Duodenum (tissue), 1 donor: Measurements from ENCODE around the gene TSPAN9.

- PRO-cap = no peak
These were observed 1.9 kb downstream of the FBXL14 start for GRCh38 chr12:1592337-1592965.

DNA sequence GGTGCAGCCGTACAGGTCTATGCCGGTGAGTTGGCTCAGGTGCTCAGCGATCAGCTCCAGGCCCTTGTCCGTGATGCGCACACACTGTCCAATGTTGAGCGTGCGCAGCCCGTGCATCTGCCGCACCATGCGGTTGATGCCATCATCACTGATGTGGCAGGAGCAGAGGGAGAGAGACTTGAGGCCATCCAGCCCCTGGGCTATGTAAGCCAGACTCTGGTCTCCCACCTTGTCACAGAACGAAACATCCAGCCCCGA is 1.5 kb downstream of the FBXL14 start:
- PRO-cap = no peak

DNA sequence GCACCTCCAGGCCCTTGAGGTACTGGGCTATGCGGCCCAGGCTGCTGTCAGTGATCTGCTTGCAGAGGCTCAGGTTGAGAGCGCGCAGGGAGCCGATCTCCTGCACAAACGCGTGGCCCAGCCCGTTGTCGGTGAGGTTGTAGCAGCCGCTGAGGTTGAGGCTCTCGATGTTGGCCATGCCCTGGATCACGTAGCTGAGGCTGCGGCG is 852 bp downstream of the FBXL14 start:
- PRO-cap = no peak

GRCh38 chr12:1611999-1612328 is 17.1 kb upstream of the WNT5B start:
- PRO-cap = no peak

DNA sequence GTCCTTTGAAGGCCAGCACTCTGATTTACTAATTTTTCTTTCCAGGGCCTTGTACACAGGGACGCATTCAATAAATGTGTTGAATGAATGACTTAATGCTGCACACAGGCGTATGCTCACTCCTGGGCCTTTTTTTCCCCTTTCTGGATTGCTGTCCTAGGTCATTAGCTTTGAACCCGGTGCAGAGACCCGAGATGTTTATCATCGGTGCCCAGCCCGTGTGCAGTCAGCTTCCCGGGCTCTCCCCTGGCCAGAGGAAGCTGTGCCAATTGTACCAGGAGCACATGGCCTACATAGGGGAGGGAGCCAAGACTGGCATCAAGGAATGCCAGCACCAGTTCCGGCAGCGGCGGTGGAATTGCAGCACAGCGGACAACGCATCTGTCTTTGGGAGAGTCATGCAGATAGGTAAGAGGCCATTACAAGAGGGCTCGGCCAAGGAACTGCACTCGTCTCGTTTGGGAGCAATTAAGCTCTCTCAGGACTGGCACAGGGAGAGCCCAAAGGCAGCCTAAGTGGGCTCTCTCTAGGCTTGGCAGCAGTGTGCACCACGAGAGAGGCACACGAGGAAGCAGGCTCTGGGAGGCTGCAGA is 3.6 kb downstream of the WNT5B start:
- PRO-cap = no peak

GRCh38 chr12:1714120-1714508 is 23.2 kb downstream of the ADIPOR2 start:
- PRO-cap = no peak

DNA sequence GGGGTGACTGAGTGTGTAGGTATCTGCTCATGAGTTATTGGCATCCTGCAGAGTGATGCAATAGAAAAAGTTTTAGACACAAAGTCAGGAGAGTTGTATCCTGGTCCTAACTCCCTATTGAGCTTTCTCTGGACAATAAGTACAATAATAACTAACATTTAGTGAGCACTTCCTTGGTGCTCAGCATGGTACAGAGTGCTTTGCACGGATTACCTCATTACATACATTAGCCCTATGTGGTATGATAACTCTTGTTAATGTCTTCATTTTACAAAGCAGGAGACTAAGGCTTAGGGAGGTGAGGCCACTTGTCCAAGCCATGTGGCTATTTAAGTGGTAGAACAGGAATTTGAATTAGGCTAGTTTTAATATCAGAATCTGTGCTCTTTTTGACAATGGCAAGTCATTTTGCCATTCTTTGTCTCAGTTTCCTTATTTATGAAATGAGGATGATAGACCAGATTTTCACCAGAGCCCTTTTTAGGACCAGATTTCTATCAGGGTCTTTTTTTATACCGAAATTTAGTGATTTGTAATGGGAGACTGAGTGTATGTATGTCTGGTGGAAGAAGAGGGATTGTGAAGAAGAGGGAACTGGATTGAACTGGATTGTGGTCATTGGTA is 36.2 kb upstream of the LRTM2 start:
- PRO-cap = no peak

- PRO-cap = no peak
These were observed 32.8 kb upstream of the LRTM2 start for GRCh38 chr12:1787592-1787999.

DNA sequence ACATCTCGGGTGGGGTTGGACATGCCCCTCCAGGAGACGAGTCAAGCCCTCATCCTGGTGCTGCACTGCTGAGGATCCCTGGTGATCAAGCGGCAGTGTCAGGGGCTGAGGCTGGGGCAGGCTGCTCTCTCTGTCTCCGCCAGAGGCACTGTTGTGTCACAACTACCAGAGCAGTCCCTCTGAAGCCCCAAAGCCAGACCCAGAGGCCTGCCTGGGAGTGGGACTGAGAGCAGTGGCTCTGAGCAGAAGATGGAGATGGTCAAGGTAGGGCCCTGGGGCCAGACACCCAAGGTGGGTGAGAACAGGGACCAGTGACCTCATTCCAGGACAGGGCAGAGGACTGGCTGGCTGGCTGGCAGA is 19.7 kb upstream of the LRTM2 start:
- PRO-cap = no peak

DNA sequence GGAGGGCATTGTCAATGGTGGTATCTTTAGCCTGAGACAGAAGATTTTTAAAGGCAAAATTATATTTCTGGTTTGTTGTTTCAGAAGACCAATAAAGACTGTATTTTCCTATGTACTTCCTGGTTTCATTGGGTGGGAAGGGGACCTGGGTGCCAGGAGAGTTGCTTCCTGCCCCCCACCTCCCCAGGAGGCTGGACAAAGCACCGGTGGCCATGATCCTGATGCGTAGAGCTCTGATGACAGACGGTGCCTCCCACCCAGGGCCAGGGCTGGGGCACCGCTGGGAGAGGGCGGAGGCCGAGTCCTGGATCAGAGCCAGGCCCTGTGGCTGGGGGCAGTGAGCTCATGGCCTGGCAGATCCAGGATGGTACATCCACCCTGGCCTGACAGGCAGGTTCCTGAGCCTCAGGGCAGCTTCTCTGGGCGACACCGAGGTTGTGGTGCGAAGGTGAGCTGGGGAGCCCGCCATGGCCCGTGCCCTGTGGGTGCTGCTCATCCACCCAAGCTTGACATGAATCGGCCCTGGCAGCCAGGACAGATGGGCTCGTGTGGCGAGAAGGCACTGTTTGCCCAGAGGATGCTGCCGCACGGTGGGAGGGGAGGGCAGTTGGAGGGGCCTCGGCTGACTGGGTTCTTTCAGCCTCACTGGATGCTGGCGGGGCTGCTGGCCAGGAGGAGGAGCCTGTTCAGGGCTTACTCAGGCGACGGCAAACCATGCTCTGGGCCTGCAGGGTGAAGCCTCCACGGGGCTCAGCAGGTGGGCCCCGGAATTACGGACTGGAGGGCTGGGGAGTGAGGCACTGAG is 16.5 kb downstream of the LRTM2 start:
- PRO-cap = no peak

- PRO-cap = no peak
These were observed 8.0 kb upstream of the DCP1B start for GRCh38 chr12:2012213-2012776.

DNA sequence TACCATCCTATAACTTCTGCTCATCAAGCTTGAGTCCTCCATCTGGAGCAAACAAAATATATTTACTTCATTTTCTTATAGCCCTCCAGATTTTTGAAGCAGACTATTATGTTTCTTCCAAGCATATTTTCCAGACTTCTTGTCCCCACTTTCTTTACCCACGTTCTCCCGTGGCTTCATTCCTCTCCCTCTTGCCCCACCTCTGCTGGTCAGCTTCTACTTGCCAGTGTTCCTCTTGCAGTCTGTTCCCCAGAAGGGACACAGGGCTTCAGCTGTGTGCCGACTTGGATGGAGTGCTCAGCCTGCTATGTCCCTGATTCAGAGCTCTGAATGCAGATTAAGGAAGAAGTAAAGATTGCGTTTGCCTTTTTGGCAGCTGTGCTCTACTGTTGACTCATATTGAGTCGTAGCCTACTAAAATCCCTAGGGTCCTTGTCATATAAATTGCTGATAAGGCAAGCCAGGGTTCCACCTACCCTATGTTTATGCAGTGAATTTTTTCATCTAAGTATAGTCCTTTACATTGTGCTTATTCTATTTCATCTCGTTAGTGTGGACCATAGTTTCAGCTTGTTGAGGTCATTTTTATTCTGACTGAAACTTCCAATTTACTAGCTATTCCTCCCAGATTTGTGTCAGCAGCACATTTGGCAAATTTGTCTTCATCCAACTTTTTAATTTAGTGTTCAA is 31.7 kb downstream of the CACNA1C start:
- PRO-cap = no peak

- PRO-cap = no peak
These were observed 298.1 kb upstream of the FKBP4 start for GRCh38 chr12:2496785-2497035.

DNA sequence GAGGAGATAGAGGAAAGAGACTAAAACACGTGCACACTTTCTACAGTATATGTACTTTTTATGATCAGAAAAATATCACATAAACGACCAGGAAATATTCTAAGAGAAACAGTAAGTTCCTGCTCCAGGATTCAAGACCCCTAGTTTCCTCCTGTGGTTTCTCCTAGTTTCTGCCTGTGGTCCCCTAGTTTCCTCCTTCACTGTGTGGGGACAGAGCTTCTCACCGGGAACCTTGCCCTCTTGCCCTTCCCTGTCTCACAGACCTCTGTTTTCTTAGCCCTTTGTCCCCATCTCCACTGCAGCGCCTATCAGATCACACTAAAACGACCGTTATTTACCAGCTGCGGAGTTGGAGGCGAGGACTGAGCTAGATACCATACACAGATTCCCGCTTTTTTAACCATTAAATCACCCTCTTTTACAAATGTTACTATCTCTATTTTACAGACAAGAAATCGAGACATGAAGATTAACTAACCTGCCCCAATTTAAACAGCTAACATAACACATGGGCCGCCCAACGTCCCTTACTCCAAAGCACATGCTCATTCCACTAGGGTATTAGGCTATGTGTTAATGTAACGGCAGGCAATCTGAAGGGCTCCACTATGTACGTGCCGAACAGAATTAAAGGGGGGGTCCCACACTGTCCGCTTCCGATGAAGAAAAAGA is 2.1 kb upstream of the FKBP4 start:
- PRO-cap = no peak

DNA sequence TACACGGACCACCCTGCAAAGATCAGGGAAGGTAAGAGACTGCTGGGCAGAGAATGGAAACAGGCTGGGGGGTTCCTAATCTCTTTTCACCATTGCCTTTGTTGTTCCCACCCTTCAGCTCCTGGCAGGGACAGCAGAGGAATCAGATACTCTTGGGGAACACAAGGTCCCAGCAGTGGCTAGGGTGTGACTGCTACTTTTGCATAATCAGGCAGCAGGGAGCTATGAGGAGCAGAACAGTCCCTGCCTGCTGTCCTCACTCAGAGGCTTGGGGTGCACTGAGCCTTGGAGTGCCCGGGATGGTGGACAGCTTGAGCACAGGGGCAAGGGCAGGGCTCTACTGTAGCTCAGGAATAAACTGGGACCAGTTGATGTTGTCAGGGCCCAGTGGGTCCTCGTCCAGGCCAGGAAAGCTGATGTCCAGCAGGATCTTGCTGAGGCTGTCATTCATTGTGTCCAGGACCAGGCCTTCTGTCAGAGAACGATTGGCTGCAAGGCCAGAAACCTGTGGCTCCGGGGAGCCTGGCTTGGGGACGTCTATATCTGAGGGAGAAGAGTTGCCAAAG is 1.5 kb upstream of the TEX52 start:
- PRO-cap = no peak

DNA sequence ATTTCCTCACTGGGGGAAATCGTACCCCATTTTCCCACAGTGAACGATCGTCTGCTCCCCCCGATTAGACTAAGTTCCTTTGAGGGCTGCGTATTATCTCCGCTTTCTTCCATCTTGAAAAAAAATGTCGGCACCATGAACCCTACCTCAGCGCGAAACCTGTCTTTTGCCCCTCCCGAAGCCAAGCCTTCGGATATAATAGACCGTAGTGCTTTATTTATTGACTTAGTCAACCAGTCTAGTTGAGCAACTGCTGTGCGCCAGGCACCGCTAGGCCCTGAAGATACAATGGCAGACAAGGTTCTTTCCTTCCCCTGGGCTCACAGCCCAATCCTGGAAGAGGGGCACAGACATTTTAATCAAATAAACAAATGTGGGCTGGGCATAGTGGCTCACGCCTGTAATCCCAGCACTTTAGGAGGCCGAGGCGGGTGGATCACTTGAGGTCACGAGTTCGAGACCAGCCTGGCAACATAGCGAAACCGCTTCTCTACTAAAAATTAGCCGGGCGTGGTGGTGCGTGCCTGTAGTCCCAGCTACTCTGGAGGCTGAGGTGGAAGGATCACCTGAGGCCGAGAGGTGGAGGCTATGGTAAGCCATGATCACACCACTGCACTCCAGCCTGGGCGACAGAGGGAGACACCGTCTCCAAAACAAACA is 630 bp downstream of the RHNO1 start:
- PRO-cap = unidirectional peak, minus-strand start at position 116 of the sequence

DNA sequence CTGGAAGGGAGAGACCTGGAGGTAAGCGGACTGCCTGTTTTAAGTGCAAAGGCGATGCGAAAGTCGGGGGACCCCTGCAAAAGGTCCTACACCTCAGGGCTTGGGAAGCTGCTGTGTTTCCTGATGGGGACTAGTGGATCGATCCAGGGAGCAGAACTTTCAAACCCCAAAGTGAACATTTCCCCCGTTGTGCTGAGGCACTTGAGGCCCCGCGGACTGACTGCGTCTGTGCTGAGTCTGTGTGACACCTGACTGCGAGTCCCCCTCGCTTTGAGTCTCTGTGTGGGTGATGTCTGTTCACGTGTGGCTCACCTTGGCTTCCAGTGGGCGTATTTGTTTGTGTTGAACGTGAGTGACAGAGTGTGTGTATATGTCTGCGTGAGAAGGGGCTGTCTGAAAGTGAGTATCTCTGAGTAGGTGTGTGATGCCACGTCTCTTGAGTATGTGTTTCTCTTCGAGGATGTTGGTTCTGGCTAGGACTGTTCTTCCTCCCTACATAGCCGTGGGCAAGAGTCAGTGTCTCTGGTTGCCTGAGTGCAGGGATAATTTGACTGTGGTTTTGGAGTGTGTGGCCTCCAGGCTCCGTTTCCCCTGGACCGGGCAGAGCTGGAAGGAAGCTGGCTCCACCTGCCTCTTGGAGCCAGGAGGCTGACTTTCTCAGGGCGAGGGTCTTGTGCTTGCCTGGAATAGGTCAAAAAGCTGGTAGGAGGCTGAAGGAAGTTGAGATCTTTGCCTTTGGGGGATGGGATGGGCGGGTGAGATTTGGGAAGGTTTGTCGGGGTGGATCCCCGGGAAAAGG is 1.3 kb downstream of the TEAD4 start:
- PRO-cap = no peak

- PRO-cap = no peak
These were observed 3.9 kb downstream of the TEAD4 start for GRCh38 chr12:2962851-2963670.

DNA sequence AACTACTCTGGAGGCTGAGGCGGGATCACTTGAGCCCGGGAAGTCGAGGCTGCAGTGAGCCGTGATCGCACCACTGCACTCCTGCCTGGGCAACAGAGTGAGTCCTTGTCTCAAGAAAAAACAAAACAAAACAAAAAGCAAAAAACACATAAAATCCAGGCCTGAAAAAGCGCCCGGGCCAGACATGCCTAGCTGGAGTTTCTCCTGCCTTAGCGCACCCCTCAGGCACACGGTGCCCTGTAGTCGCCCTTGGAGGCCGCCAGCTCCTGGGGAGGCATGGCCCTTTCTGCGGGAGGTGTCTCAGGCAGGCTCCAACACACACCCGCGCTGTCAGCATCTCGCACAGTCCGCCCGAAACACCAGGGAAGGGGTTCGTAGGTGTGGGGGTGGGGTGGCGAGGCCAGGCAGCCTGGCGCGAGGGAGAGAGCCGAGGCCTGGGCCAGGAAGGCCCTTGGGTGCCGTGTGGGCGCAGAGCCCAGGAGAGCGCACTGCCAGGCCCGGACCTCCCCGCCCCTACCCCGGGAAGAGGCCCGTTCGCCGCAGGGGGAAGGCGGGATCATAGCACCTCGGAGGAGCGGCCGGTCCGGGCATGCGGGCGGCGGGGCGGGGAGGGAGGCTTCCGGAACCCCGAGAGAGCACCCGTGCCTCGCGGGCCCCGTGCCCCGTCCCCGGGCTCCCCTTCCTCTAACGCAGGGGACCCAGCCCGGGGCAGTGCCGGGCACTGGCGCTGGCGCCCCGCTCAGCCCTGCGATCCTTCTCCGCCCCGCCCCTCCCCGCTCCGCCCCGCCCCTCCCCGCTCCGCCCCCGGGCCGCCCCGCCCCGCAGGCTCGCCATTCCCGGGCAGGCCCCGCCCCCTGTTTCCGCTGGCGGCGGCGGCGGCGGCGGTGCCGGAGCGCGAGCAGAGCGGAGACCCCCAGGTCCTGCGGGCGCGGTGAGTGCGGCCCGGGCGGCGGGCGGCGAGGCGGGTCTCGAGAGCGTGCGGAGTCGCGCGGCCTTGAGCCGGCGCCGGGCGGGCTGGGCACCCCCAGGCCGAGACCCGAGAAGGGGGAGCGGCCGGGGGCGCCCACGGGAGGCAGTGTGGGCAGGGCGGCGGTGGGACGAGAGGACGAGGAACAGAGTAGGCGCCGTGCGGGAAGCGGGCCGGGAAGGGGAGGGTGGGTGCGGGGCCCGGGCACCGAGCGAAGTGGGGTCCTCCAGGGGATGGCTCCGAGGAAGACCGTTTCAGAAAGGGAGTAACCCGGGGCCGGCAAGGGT is at the start of gene TSPAN9:
TSPAN9 (plus strand) TSS at position 857 of the 1,254 bp plus-strand sequence.
- PRO-cap = bidirectional peak, plus-strand start at position 857 of the sequence, minus-strand start at position 750 of the sequence

DNA sequence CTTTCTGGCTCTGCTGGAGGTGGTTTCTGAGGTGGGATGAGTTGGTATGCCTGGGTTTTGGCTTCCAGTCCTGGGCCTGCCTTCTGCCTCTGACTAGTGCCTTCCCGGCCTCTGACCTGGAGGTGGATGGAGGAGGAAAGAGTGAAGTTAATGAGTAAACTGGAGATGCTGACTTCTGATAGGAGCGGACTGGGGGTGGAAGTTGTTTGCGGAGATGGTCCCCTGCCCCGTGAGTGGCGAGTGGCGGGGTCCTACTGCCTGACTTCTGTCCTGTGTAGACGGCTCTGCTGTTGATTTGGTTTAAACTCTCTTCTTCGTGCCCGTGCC is 8.5 kb downstream of the TSPAN9 start:
- PRO-cap = bidirectional peak, plus-strand start at position 199 of the sequence, minus-strand start at position 113 of the sequence